ENCODE results near the genes PRDM8 and BMP3.

DNA sequence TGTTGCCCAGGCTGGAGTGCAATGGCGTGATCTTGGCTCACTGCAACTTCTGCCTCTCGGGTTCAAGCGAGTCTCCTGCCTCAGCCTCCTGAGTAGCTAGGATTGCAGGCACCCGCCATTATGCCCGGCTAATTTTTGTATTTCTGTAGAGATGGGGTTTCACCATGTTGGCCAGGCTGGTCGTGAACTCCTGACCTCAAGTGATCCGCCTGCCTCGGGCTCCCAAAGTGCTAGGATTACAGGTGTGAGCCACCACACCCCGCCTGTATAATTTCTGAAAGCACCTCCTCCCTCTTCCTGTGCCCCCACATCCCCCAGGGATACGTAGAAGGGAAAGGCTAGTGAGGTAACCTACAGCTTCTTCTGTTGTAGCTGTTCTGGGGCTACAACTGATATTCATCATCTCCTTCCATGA lies 102.6 kb downstream of the CXCL13 start:
- RAMPAGE, long total RNA: no peak
- RRBS: no CpG with 5 or more reads among the region's 10 CpGs

GRCh38 chr4:77818101-77818479 lies 1.1 kb downstream of the CNOT6L start:
- RAMPAGE, long total RNA: no peak
- RRBS: no CpG with 5 or more reads among the region's 10 CpGs

DNA sequence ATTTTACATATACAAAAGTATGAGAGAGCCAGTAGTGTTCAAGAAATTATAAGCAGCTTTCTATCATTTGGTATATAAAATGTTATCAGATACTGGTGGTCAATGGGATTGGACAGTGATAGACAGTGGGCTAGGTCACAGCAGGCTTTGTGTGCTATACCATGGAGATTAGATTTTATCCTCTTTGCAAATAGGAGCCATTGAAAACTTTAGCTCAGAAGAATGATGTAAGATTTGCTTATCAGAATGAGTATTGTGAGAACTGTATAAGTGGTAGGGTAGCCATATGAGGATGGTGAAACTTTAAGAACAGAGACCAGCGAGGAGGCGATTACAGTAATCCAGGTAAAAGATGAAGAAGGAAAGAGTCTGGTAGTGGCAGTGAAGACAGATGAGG lies 37.9 kb downstream of the MRPL1 start:
- RAMPAGE, long total RNA: no peak
- RRBS: no CpG with 5 or more reads among the region's 2 CpGs

- RAMPAGE, long total RNA: no peak
- RRBS: no CpG with 5 or more reads among the region's 4 CpGs
Observed at GRCh38 chr4:78133101-78133755, 76.1 kb downstream of the FRAS1 start.

DNA sequence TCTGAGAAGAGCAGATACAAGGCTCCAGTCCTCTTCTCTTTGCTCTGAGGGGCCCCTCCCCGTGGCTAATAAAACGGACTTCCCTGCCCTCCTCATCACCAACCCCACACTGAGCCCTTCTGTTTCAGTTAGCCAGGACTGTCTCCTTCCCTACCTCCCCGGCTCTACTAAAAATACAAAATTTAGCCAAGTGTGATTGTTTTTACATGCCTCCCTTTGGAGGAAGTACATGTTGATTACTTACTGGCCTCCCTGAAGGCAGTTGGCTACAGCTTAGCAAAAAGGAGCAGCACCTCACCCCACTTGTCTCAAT lies 96.5 kb upstream of the ANXA3 start:
- RAMPAGE, long total RNA: no peak
- RRBS: no CpG with 5 or more reads among the region's 3 CpGs

DNA sequence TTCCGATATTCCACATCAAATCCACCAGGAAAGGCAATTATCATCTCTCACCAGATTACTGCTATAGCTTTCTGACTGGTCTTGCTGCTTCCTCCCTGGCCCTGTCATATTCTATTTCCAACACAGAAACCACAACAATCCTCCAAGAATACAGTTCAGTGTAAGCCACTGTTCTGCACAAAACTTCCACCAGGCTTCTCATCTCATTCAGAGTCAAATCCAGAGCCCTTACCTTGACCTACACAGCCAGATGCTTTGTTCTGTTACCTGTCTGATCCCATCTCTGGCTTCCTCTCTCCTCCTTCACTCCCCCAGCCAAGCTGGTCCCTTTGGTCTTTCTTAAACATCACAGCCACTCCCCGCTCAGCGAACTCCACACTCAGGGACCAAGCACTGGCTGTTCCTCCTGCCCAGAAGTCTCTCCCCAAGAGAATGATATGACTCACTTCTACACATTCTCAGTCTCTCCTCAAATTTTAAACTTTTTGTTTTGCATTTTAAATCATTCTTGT lies 84.8 kb upstream of the BMP2K start:
- RAMPAGE, long total RNA: no peak
- RRBS: no CpG with 5 or more reads among the region's 3 CpGs

DNA sequence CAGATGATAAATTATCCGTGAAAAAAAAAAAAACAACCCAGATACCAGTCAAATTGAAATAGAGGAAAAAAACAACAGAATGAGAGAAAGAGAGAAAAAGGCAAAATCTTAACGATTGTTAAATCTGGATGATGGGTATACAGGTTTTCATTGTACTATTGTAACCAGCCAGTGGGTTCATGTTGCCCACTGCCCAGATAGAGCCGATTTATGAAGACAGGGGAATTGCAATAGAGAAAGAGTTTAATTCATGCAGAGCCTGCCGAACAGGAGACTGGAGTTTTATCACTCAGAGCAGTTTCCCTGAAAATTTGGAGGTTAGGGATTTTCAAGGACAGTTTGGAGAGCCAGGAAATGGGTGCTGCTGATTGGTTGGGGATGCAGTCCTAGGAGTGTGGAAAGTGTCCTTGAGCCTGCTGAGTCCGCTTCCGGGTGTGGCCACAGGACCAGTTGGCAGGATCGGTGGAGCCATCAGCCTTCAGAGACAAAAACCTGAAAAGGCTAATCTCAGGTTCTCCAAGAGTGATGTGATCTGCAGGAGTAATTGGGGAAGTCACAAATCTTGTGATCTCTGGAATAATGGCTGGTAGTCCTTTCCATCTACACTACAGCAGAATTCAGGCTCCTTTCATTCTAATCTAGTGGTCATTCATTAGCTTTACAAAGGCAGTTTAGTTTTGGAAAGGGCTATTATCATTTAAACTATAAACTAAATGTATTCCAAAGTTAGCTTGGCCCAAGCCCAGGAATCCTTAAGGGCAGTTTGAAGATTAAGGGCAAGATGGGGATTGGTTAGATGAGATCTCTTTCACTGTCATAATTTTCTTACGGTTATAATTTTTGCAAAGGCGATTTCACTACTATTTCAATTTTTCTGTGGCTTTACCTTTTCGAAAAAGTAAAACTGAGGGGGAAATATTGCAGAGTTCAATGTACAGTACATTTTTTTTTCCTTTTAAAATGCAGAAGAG lies 56.0 kb upstream of the BMP2K start:
- RAMPAGE, long total RNA: no peak
- RRBS: no CpG with 5 or more reads among the region's 10 CpGs

DNA sequence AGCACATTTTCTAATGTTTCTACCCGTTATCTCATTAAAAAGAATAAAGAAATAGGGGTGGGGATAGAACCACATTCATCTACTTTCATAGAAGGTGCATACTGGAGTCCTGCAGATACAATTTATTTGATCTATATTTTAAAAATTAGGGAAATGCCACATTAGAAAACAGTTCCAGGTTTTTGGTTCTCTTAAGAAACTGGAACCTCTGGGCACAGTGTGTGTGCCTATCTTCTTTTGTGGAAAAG lies 1.4 kb upstream of the BMP2K start:
- RAMPAGE, long total RNA: no peak
- RRBS: no CpG with 5 or more reads among the region's 1 CpG

GRCh38 chr4:78861245-78862550 lies 77.5 kb downstream of the PAQR3 start:
- RAMPAGE, long total RNA: no peak
- RRBS: no CpG with 5 or more reads among the region's 6 CpGs

DNA sequence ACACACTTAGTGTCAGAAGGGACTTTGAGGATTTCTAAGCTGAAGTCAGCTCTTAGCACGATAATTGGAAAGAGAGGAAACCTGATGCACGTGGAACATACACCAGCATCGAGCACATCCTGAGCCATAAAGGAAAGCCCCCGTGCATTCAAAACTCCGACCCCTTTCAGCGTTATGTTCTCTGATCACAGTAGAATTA lies 430 bp upstream of the PAQR3 start:
- RAMPAGE, long total RNA: no peak
- RRBS: no CpG with 5 or more reads among the region's 6 CpGs

DNA sequence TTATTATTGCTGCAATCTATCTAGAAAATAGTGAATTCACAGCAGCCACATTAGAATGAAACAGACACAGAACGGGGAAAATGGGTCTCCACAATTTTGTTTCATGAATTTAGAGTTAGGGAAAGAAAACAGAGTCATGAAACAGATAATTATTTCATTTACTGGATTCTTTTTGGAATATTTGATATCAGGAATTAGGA lies 61.0 kb downstream of the ANTXR2 start:
- RAMPAGE, long total RNA: no peak
- RRBS: no CpG with 5 or more reads among the region's 1 CpG

DNA sequence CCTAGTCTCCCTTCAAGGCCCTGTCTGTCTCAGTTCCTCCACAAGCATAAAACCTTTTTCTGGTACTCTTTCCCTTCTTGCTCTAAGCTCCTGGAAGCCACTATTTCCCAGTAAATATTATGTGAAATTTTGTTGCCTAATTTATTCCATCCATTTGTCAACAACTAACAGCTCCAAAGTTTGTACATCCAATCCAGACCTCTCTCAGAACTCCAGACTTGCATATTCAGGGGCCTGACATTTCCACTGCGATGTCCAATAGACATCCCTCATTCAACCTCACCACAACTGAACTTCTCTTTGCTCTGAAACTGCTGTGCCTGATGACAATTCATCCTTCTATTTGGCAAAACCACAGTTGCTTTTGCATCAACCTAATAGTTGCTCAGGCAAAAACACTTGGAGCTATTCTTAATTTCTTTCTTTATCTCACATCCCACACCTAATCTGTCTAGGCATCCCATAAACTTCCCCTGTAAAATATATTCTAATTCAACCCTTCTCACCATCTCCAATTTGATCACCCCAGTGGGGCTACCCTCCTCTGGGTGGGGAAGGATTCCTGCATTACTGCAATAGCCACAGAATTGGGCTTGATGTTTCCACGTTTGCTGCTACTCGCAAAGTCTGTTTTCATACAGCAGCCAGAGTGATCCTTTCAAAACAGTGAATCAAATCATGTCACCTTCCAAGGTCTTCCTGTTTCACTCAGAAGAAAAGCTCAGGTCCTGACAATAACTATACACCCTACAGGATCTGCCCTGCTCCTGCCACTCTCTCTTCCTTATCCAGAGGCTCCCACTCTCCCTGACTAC lies 56.4 kb downstream of the ANTXR2 start:
- RAMPAGE, long total RNA: no peak
- RRBS: no CpG with 5 or more reads among the region's 3 CpGs

DNA sequence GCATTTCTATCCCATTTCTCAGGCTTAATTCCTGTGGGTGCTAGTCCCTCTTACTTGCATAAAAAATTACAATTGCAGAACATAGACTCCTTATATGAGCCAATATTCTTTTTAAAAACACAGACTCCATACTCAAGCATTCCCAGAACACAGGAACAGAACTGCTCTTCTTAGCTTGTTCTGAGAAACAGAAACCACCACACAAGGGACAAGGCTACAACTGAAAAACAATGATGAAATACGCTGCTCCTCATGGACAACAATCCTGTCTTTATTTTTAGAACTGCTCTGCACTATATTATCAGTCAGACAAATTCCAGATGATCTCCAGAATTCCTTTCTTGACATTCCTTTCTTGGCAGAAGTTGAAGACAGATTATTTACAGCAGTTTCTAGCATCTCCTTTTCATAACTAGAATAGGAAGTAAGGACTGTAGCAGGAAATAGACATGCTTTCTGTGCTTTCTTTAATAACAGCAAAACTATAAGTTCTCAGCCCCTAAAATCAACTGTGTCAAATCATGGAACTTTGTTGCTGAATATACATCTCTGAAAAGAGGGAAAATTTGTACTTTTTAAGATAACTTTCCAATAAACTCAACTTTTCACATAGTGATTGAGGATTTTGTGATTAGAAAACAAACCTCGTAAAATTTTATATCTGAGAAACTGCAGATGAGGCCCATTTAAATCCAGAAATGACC lies 36.0 kb downstream of the ANTXR2 start:
- RAMPAGE, long total RNA: no peak
- RRBS: no CpG with 5 or more reads among the region's 2 CpGs

- RAMPAGE, long total RNA: no peak
- RRBS: 3% methylated on average over 6 of the region's 46 CpGs
Observed at GRCh38 chr4:80196869-80197718, at the start of gene PRDM8. Gene PRDM8, plus strand, starts transcription at chr4:80197503.

DNA sequence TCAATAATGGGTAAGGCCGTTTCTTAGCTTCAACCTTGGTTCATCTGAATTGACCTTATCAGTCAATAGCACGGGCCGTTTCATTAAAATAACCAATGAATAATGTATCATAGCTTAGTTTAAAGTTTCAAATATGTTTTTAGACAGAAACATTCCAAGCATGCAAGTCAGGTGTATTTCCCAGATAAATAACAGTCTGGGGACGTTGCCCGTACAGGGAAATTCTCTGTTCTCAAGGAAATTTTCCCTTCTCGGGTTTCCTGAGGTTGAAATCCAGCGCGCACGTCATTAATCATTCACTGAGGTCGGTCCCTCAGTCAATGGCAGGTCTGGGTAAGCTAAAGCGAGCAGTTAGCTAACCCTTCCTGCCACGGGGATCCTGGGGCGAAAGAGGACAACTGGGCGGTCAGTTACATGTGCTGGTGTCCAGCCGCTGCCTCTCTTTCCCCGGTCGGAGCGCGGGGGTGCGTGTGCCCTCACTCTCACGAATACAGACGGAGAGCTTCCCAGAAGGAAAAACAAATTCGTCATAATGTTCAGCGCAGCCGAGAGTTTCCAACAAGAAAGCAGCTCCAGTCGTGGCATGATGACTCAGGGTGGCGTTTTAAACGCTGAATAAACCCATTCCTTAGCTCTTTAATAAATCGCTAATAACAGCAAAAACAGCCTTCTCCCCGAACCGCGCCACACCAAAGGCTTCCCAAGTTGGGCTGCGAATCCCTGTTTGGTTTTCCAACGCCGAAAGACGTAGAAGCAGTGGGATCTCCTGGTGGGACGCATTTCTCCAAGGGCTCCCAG lies 903 bp upstream of the FGF5 start:
- RAMPAGE, long total RNA: no peak
- RRBS: no CpG with 5 or more reads among the region's 37 CpGs

DNA sequence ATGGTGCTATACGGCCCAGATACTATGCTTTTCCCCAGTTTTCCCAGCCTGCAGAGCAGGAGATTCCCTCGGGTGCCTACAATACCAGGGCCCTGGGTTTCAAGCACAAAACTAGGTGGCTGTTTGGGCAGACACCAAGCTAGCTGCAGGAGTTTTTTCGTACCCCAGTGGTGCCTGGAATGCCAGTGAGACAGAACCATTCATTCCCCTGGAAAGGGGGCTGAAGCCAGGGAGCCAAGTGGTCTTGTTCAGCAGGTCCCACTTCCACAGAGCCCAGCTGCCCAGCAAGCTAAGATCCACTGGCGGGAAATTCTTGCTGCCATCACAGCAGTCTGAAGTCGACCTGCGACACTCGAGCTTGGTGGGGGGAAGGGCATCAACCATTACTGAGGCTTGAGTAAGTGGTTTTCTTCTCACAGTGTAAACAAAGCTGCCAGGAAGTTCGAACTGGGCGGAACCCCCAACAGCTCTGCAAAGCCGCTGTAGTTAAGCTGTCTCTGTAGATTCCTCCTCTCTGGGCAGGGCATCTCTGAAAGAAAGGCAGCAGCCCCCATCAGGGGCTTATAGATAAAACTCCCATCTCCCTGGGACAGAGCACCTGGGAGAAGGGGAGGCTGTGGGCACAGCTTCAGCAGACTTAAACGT lies 104.1 kb downstream of the CFAP299 start:
- RAMPAGE, long total RNA: no peak
- RRBS: no CpG with 5 or more reads among the region's 11 CpGs

- RAMPAGE, long total RNA: no peak
- RRBS: 1% methylated on average over 25 of the region's 87 CpGs
Observed at GRCh38 chr4:81030467-81031509, at the start of gene BMP3. Gene BMP3, plus strand, starts transcription at chr4:81030708.

- RAMPAGE, long total RNA: no peak
- RRBS: no CpG with 5 or more reads among the region's 17 CpGs
Observed at GRCh38 chr4:81215497-81216013, 533 bp upstream of the PRKG2 start.

- RAMPAGE, long total RNA: no peak
- RRBS: no CpG with 5 or more reads among the region's 3 CpGs
Observed at GRCh38 chr4:81421463-81421754, 50.3 kb downstream of the RASGEF1B start.

GRCh38 chr4:81550517-81550888 lies 78.8 kb upstream of the RASGEF1B start:
- RAMPAGE, long total RNA: no peak
- RRBS: no CpG with 5 or more reads among the region's 5 CpGs

Data from epithelial cell of alveolus of lung (primary cell).